Spleen (tissue), 7 donors: ENCODE measurements around the genes KRTAP10-2 and KRTAP12-2.

- PRO-cap, 4 experiments: peak in 4 of 4 experiments; most common plus-strand start chr21:44485571 (in 4)
- RAMPAGE, long total RNA, 4 experiments: start-site peak on the plus strand in 3 of 4 experiments, at chr21:44485431-44485492 at its widest, 14 to 19 reads per replicate
These were observed 29.9 kb downstream of the LRRC3 start for GRCh38 chr21:44484824-44485986.

GRCh38 chr21:44551350-44551683, at the start of gene KRTAP10-2:
Gene KRTAP10-2, minus strand, starts transcription at chr21:44551505.
- PRO-cap, 4 experiments: no peak in any of the 4 experiments
- RAMPAGE, long total RNA, 4 experiments: no peak in any of the 4 experiments

GRCh38 chr21:44598037-44598664, 2.2 kb upstream of the KRTAP10-7 start:
- PRO-cap, 4 experiments: no peak in any of the 4 experiments
- RAMPAGE, long total RNA, 4 experiments: no peak in any of the 4 experiments

- PRO-cap, 4 experiments: no peak in any of the 4 experiments
- RAMPAGE, long total RNA, 4 experiments: no peak in any of the 4 experiments
These were observed at the start of gene KRTAP12-2 for GRCh38 chr21:44666600-44667320. Gene KRTAP12-2, minus strand, starts transcription at chr21:44666927.

DNA sequence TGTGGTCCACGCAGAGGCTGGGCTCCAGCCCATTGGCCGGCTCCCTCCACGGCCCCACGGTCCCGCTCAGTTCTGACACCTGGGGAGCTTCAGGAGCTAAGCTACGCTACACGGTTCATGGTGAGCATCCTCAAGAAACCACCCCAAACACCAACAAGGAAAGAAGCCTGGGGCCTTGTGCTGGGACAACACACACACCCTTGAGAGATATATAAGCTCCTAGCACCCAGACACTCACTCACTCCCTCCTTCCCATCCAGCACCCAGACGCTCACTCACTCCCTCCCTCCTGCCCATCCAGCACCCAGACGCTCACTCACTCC, 254 bp upstream of the KRTAP10-12 start:
- PRO-cap, 4 experiments: no peak in any of the 4 experiments
- RAMPAGE, long total RNA, 4 experiments: no peak in any of the 4 experiments

- PRO-cap, 4 experiments: peak in 1 of 4 experiments; most common minus-strand start chr21:44851558 (in 1)
- RAMPAGE, long total RNA, 4 experiments: no peak in any of the 4 experiments
These were observed 22.2 kb downstream of the PTTG1IP start for GRCh38 chr21:44851138-44851866.

GRCh38 chr21:44853513-44854145, 19.9 kb downstream of the PTTG1IP start:
- PRO-cap, 4 experiments: no peak in any of the 4 experiments
- RAMPAGE, long total RNA, 4 experiments: no peak in any of the 4 experiments

DNA sequence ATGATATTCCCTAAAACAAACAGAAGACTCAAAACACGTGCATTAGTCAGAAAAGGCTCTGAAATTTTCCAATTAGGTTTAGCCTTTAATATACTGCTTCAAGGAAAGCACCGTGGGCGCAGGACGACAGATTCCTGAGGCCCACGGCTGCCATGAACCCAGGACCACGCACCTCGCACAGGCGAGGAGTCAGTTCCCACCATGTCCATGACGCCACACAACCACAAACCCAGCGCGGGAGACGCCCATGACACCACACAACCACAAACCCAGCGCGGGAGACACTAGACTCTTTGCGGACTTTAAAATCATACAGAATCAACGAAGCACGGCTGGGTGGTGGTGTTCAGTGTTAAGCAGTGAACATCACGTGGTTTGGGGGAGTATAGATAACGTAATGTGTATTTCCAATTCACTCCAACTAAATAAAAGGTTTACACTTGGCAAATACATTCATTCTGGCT, 19.2 kb downstream of the PTTG1IP start:
- PRO-cap, 4 experiments: no peak in any of the 4 experiments
- RAMPAGE, long total RNA, 4 experiments: no peak in any of the 4 experiments

DNA sequence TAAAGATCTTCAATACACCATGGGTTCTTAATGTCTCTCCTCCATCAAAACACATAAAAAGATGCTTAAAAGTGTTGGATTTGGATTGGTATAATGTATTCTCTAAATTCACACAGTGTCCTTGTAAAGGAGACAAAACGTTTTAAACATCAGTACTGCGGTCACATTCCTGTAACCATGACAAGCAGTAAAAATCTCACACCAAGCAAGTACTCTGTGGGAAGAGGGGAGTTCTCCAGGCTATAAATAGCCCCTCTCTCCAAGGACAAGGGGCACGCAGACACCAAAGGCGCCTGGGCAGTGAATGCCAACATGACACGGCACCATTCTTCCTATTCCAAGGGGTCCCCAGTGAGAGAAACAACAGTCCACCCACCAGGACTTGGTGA, 2.0 kb downstream of the PTTG1IP start:
- PRO-cap, 4 experiments: no peak in any of the 4 experiments
- RAMPAGE, long total RNA, 4 experiments: no peak in any of the 4 experiments

- PRO-cap, 4 experiments: peak in 1 of 4 experiments; most common minus-strand start chr21:44892993 (in 1)
- RAMPAGE, long total RNA, 4 experiments: no peak in any of the 4 experiments
These were observed 19.3 kb upstream of the PTTG1IP start for GRCh38 chr21:44892859-44893121.

- PRO-cap, 4 experiments: no peak in any of the 4 experiments
- RAMPAGE, long total RNA, 4 experiments: no peak in any of the 4 experiments
These were observed 7.3 kb downstream of the ITGB2 start for GRCh38 chr21:44913164-44913936.

DNA sequence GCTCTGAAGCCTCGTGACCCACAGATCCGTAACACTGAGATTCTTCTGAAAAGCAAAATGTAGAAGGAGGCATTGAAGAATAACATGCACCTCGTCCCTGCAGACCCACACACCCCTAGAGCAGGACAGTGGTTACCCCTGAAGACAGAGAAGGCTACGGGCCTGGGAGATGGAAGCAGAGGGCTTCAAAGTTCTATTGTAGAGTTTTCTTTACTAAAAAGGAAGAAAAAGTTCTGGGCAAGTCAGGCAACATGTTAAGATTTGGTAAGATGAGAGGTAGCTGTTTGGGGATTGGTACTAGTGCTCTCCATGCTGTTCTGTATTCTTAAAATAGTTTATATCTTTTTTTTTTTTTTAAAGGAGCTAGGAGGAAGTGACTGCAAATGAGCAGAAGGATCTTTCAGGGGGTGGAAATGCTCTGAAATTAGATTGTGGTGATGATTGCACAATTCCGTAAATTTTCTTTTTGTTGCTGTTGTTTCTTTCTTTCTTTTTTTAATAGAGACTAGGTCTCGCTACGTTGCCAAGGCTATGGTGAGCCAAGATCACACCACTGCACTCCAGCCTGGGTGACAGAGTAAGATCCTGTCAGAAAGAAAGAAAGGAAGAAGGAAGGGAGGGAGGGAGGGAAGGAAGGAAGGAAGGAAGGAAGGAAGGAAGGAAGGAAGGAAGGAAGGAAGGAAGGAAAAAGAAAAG, 4.2 kb upstream of the ITGB2 start:
- PRO-cap, 4 experiments: no peak in any of the 4 experiments
- RAMPAGE, long total RNA, 4 experiments: no peak in any of the 4 experiments

- PRO-cap, 4 experiments: no peak in any of the 4 experiments
- RAMPAGE, long total RNA, 4 experiments: no peak in any of the 4 experiments
These were observed 60.3 kb downstream of the SLX9 start for GRCh38 chr21:45000129-45000547.

DNA sequence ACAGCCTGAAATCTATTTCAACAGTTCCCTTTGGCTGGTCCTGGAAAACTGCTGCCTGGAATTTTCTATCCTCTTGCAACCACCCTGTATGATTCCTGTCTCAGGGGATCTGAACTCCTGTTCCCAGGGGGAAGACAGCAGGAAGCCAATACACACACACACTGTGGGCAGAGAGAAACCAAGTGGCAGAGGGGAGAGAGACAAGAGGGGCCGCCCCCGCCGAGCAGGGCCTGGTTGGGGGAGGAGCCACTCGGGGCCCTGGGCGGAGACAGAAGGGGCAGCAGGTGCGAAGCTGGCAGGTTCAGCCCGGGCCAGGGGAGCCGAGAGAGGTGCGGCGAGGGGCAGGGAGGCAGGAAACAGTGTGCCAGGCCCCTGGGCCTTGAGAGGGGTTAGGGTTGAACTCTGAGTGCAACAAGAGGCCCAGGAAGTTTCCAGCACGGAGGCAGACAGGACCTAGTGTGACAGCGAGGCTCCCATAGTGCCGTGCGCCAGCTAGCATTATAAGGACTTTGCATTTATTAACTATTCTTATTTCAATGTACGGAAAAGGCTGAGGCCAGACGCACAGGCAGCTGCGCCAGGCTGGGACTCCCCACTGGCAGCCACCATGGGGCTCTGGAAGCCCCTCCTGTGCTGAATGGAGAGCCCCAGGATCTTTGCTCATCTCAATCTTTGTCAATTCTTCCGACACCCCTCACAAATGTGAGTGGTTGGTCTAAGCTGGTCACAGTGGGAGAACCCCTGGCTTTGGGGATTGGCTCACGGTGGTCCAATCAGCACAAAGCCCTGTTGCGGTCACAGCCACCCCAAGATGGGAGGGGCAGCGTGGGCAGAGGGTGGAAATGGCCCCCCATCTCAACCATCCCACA, 59.8 kb upstream of the ADARB1 start:
- PRO-cap, 4 experiments: no peak in any of the 4 experiments
- RAMPAGE, long total RNA, 4 experiments: no peak in any of the 4 experiments

DNA sequence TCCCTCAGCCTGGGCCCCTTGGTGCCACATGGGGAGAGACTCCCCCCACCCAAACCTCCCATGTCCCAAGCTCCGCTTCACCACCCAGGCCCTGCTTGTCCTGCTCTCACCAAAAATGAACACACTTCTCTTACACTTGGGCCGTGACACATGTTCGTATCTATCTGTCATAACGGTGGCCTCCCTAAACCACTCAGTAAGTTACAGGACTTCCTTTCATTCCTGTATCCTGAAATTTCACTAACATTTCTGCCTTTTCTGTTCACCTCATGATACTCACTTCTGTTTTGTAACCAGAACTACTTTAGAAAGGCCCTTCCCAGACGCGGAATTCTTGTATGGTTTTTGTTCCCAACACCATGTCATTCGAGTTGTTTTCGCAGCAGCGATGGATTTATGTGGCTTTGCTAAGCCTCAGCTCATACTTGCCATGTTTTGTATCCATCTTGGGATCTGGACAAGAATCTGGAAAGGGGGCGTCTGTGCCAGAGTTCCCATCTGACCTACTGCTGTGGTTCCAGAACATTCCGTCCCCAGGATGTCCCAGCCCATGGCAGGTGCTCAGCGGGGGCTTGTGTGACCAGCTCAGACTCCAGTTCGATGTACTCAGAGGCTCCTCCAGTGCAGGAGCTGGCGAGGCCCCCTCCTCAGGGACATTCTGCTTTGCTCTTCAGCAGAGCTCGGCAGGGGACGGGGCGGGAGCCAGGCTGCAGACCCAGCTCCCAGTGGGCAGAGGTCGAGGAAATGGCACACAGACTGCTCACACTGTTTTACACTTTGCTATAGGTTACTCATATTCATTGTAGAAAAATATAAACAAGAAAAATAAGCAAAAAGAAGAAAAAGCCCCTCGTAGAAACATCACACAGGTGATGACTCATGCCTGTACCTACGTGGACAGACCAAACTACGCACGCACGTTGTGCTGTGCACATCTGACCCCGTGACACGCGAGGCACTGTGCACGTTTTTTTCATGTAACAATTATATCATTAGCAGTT, 24.1 kb upstream of the ADARB1 start:
- PRO-cap, 4 experiments: no peak in any of the 4 experiments
- RAMPAGE, long total RNA, 4 experiments: no peak in any of the 4 experiments

- PRO-cap, 4 experiments: peak in 1 of 4 experiments; most common plus-strand start chr21:45073841 (in 1)
- RAMPAGE, long total RNA, 4 experiments: no peak in any of the 4 experiments
These were observed 943 bp upstream of the ADARB1 start for GRCh38 chr21:45073265-45074008.

GRCh38 chr21:45101083-45101545, 26.7 kb downstream of the ADARB1 start:
- PRO-cap, 4 experiments: no peak in any of the 4 experiments
- RAMPAGE, long total RNA, 4 experiments: no peak in any of the 4 experiments

DNA sequence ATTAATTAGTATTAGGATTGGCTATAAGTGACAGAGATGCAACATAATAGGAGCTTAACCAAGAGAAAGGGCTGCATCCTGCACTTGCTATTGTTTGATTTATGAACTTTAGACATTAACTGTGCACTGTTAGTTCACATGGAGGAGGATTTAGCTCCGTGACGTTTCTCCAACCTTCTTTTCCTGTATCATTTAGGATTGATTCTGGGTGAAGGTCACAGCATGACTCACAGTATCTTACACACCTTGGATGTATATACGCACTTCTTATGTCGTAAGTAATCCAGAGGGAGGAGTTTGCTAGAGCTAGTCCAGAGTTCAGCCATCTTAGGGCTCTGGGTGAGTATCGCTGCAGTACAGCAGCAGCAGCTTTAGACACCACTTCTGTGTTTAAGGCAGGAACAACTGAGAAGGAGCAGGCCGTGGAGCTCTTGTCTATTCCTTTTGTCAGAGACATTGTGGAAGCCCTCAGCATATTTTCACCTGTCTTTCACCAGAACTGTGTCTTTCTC, 63.8 kb downstream of the ADARB1 start:
- PRO-cap, 4 experiments: no peak in any of the 4 experiments
- RAMPAGE, long total RNA, 4 experiments: no peak in any of the 4 experiments

DNA sequence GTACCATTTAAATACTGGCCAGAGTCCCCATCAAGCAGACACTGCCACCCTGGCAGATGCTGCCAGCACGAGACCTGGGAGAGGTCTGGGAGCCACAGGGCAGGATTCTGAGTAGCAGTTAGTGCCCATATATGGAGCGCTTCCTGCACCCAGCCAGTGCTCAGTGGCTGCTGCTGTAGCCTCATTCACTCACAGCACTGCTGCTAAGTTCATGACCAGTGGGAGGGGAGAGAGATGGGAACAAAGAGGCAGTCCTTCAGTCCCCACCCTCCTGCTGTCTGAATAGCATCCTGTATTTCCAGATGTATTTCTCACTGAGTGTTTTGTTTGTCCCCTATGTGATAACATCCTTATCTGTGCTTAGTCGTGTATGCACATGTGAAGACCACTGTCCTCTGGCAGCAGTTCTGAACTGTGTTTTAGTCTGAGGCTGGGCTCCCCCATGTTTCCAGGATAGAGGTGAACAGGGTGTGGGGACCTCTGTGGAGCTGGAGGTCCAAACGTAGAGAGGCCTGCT, 80.4 kb downstream of the ADARB1 start:
- PRO-cap, 4 experiments: no peak in any of the 4 experiments
- RAMPAGE, long total RNA, 4 experiments: no peak in any of the 4 experiments

GRCh38 chr21:45403830-45404548, 976 bp upstream of the COL18A1 start:
- PRO-cap, 4 experiments: no peak in any of the 4 experiments
- RAMPAGE, long total RNA, 4 experiments: no peak in any of the 4 experiments